Caco-2 (cell line): Measurements from ENCODE around the genes TSEN54, MYO15B, GALK1 and ZACN.

GRCh38 chr17:75455837-75456313 is 560 bp upstream of the TMEM94 start:
- PRO-cap, result bidirectional peak, plus-strand start at chr17:75456224, minus-strand start at chr17:75456223
- RRBS, result no CpG with 5 or more reads among the region's 9 CpGs

DNA sequence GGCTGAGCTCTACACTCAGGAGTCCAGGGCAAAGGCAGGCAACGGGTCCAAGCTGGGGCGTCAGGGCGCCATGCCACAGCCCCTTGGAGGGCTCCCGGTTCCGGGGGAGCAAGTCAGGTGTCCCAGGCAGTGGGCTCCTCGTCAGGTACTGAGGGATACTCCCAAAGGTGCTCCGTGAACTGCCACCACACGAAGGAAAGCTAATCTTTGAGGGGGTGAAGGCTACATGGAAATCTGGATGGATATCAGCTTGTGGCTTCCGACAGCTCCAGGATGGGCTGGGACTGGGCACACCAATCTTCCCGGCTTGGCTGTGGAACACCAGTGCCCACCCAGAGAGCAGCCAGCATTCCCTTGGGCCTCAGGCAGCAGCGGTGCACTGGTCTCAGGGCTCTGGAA is 1.5 kb downstream of the CASKIN2 start:
- PRO-cap, result no peak
- RRBS, result no CpG with 5 or more reads among the region's 11 CpGs

GRCh38 chr17:75516031-75516698 is at the start of gene TSEN54:
Gene TSEN54, plus strand, starts transcription at chr17:75516528.
- PRO-cap, result bidirectional peak, plus-strand start at chr17:75516528, minus-strand start at chr17:75516425
- RRBS, result 4% methylated on average over 45 of the region's 77 CpGs

DNA sequence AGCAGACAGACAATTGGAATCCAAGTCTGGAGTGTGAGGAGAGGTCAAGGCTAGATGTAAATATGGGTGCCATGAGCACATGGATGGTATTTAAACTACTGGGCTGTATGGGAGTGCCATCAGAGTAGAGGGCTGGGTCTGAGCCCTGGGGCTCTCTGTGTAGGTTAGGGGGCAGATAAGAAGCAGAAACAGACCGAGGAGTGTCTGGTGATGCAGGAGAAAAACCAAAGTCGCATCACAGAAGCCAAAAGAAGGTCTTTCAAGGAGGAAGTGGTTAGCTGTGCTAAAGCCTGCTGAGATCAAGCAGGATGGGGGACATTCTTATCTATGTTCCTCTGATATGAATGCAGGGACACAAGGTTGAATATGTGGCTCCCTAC is 1.9 kb downstream of the TSEN54 start:
- PRO-cap, result no peak
- RRBS, result no CpG with 5 or more reads among the region's 2 CpGs

DNA sequence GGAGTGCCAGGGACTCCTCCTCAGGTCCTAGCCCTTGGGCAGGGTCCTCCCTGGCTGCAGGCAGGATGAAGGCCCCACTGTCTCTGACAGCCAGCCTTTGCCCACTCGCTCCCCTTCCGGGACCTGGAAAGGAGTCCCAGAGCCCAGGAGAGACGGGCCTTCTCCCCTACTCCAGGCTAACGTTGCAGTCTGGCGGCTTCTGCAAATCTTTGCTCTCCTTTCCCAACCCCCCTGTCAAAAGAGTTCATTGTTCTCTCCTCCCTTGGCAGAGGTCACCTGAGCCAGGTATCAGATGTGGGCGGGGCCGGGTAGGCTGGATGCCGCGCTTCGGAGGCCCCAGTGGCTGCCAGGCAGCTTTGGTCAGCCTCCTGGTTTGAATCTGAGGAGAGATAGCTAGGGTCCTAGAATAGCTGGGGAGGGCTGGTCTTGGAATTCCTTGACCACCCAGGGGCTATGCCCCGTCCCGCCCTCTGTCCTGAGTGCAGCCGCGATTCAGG is 24.3 kb downstream of the LLGL2 start:
- PRO-cap, result bidirectional peak, plus-strand start at position 318 of the sequence, minus-strand start at position 191 of the sequence
- RRBS, result no CpG with 5 or more reads among the region's 14 CpGs

DNA sequence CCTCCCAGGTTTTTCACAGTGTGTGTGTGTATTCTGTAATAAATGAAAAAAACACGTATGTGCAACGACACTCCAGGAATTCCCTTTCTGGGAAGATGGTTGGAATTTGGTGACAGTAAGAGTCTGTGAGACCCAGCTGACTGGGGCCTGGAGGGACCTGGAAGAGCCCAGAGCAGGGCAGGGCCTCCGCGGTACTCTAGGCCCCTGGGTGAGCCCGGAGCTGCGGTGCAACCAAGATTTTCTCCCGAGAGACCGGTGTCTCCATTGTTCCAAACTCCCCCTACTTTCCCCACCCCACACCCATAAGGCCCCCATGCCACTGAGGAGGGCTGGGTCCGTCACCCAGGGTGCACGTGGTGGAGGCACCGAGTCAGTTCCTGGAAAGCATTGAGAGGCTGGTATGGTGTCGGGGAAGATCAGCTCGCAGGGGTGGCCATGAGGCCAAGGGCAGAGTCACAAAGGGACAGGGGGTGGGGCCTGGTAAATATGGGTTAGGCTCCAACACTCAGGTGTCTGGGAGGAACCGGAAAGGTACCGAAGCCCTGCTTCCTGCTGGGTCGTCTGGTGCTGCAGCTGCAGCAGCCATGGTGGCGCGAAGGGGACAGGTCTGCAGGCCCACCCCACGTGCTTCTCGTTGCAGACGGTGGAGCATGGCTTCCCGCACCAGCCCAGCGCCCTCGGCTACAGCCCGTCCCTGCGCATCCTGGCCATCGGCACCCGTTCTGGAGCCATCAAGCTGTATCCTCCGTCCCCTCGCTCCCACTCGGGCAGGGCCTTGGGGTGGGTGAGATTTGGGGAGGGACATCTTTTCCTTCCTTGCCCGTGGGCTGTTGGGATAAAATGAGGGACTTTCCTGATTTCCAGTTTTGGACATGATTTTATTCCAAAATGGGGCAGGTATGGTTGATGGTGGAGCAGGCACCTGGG is 30.2 kb downstream of the LLGL2 start:
- PRO-cap, result no peak
- RRBS, result no CpG with 5 or more reads among the region's 32 CpGs

DNA sequence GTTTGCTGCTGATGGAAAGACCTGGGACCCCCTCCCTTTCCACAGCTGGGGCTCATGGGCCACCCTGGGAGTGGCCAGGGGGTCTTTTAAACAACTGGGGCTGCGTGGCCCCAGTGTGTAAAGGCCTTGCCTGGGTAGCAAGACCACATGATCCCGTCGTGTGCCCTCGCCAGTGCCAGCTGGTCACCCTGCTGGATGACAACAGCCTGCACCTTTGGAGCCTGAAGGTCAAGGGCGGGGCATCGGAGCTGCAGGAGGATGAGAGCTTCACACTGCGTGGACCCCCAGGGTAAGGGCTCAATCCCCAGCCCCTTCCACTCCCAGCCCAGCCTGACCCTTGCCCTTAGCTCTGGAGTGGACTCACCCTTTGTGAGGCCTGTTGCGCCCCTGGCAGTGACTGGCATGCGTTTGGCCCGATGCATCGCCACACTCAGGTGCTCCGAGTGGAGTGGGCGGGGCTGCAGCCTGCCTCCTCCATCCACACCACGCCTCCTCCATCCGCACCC is 29.2 kb upstream of the MYO15B start:
- PRO-cap, result no peak
- RRBS, result no CpG with 5 or more reads among the region's 15 CpGs

DNA sequence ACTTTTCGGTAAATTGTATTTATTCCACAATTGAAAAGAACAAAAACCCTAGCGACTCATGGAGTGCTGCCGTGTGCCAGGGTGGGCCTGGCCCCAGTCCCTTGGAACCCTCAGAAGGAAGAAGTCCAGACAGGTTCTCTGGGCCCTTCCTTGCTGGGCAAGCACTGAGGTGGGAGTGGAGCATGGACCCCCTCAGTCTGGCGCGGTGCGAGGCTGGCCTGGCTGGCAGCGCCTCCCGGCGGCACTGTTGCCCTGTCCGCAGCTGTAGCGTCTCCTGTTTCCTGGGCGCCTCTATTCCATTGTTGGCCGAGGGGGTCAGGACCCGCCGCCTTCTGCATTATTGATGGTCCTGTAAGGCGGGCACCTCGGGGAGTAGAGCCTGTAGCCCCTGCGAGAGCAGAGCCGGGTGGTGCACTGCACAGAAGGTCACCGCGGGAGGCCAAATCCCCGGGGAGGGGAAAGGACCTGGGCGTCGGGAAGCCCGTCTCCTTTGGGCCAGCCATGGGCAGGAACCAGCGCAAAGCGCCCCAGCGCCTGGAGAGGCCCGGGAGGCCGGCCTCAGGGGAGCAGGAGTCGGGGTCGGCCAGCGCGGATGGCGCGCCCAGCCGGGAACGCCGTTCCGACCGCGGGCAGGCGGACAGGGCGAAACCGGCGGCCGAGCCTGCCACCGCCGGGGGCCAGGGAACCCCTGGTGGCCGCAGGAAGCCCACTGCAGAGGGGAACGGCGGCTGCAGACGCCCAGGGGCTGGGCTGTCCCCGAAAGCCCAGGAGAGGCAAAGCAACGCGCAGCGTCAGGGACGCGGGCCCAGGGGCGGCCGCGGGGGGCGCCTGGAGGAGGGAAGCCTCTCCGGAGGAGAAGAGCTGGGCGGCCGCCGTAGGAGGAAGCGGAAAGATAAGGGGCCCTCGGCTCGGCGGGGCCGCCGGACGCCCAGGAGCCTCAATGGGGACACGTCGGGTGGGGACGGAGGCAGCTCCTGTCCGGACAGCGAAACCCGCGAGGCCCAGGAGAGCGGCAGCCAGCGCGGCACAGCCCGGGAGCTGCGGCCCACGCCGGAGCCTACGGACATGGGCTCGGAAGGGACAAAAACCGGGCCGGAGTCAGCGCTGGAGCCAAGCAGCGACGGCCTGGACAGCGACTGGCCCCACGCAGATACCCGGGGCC is at the start of gene MYO15B:
Gene MYO15B, plus strand, starts transcription at position 244 of the 1,162 bp plus-strand sequence.
- PRO-cap, result no peak
- RRBS, result 97% methylated on average over 54 of the region's 98 CpGs

- PRO-cap, result no peak
- RRBS, result no CpG with 5 or more reads among the region's 5 CpGs
Observed at GRCh38 chr17:75611038-75611473, 22.2 kb upstream of the SMIM5 start.

DNA sequence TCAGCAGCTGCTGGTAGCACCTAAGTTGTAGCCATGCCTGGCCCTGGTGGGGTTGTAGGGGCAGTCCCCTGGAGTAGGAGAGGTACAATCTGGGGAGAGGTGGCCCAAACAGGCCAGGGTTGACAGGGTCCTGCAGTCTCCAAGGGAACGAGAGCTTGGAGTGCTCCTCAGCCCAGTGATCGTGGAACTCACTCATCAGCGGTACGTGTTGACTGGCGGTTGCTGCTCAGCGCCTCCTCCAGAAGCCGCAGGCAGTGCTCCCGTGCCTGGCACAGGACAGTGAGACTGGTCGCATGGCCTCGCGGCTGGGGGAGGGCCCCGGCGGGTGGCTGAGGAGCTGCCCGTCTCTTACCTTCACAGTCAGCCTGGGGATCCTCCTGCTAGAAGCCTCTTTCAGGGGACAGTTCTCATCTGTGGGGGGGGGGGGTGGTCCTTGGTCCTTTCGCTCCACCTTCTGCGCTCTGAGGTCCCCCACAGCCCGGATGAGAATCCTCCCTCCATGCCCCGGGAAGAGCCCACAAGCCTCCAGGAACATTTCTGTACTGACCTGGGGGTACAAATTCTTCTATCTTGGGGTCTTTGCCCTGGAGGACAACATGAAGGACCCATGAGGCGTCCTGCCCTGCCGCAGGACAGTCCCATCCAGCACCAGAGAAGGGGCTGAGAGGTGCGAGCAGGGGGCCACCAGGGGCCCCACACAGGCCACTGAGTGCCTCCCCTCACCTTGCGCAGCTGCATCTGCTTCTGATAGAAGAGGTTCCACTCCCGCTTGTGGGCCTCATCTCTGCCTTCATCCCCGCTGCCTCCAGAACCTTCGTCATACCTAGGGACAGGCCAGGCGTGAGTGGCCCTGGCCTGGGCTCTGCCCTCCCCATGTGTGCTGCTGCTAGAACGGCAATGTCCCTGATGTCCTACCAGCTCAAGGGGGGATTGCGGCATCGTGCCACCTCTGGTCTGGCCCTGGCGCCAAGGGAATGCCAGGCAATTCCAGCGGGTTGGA is 2.5 kb upstream of the SMIM5 start:
- PRO-cap, result no peak
- RRBS, result no CpG with 5 or more reads among the region's 31 CpGs

GRCh38 chr17:75645096-75645963 is 721 bp upstream of the SMIM6 start:
- PRO-cap, result bidirectional peak, plus-strand start at chr17:75645705, minus-strand start at chr17:75645582
- RRBS, result no CpG with 5 or more reads among the region's 14 CpGs

- PRO-cap, result bidirectional peak, plus-strand start at chr17:75764730, minus-strand start at chr17:75764684; bidirectional peak, plus-strand start at chr17:75765295, minus-strand start at chr17:75765192
- RRBS, result 4% methylated on average over 50 of the region's 82 CpGs
Observed at GRCh38 chr17:75764574-75765621, at the start of gene GALK1. Gene GALK1, minus strand, starts transcription at chr17:75765192.

DNA sequence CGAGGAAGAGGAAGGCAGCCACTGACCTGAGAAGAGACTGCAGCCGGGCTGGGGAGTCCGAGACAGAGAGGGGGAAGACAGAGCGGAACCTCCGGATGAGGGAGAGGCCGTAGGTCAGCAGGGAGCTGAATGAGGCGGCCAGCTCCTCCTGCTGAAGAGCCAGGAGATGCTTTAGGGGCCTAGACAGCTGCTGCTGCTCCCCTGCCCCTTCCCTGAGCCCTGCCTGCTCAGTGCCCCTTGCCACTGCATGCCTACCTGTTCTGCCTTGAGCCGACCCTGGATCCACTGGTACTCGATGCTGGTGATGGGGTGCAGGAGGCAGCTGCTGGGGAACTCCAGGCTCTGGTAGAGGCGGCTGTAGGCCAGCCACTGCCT is 7.7 kb downstream of the UNC13D start:
- PRO-cap, result no peak
- RRBS, result 43% methylated on average over 4 of the region's 10 CpGs

DNA sequence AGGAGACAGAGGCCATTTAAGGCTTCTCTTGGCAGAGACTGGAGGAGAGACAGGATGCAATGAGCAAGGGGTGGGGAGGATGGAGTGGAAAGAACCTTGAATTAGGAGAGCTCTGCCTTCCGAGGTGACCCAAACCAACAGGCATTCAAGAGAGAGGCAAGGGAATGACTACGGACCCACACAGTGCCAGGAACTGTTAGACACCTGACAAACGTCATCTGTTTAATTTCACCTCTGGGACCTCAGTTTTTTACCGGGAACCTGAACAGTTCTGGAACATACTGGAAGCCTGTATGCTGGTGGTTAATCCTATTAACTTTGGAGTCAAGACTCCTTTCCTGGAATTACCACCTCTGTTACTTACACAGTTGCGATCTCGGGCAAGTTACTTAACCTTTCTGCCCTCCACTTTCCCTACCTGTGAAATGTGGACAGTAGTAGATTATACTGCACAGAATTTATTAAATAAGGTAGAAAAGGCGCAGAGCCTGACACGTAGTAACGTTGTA is 693 bp downstream of the WBP2 start:
- PRO-cap, result no peak
- RRBS, result no CpG with 5 or more reads among the region's 9 CpGs

GRCh38 chr17:75855623-75856793 is 873 bp upstream of the WBP2 start:
- PRO-cap, result bidirectional peak, plus-strand start at chr17:75855676, minus-strand start at chr17:75855335; bidirectional peak, plus-strand start at chr17:75856101, minus-strand start at chr17:75855931; unidirectional peak, minus-strand start at chr17:75856507
- RRBS, result 4% methylated on average over 32 of the region's 66 CpGs

DNA sequence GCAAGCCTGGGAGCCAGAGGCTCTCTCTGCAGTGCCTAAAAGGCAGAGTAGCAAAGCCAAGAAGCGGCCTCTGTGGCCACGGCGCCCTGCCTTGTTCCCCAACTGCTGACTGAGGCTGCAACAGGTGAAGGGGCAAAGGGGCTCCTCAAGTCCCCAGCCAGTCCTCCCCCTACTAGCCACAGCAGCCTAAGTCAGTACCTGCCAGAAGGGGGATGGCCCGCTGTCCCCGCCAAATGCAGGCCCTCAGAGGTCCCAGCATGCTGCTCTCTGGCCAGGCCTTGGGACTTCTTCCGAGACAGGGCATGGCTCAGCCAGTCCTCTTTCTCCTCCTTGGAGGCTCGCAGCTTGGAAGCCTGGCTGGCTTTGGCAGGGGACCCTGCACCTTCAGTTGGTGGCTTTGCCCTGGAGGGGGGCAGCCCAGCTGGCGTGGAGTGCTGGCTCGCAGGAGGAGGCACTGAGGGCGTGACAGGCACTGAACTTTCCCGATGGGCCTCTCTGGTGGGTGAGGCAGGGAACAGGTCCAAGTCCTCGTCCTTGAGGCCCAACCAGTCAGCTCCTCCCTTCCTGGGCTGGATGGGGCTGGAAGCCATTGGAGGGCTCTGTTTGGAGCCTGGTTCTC is 17.7 kb downstream of the FBF1 start:
- PRO-cap, result no peak
- RRBS, result no CpG with 5 or more reads among the region's 12 CpGs

DNA sequence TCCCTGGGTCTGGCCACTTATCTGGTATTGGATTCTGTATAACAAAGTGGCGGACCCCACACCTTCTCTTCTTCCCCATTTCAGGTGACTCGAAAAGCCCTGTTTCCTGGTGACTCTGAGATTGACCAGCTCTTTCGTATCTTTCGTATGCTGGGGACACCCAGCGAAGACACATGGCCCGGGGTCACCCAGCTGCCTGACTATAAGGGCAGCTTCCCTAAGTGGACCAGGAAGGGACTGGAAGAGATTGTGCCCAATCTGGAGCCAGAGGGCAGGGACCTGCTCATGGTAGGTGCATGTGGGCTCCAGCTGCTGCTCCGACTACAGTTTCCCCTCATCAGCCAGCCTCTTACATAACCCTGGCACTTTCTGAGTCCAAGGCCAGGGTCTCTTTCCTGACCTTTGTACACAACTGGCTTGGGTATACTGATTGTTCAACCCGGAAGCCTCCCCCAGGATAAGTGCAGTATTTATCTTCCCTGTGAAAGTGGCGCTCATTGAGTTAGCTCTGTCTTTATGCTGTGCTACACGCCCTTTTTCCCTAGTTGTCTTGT is 2.5 kb downstream of the CDK3 start:
- PRO-cap, result unidirectional peak, minus-strand start at position 325 of the sequence
- RRBS, result no CpG with 5 or more reads among the region's 10 CpGs

DNA sequence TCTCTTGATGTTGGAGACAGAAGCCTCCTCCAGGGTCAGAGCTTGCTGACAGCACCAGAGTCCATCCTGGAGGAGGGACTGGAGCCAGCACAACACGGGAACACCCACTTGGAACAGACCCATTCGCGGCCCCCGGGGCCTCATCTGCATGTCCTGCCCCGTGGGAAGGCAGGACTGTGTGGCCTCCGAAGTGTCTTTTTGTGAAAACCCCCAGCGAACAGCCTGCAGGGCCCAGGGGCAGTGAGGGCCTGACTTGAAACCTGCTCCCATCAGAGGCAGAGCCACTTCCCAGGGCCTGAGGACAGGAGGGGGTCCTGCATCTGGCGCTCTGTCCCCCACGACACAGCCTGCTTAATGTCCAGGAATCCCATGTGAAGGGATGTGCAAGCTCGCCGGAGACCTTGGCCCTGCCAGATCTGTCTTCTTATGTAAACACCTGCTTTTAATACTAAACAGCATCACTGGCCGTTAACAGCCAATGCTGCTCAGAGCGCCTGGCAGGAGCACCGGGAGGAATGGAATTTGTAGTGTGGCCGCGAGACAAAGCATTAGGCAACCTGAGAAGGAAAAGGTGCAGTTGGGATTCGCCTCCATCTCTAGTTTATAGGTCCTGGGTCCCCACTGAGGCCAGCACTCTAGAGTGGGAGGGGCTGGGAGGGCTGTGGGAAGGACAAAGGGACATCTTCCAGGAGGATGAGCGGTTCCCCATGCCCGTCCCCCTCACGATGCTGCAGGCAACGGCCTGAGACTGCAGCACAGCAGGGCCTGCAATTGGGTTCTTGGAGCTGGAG is 9.5 kb upstream of the EVPL start:
- PRO-cap, result no peak
- RRBS, result 96% methylated on average over 3 of the region's 21 CpGs

DNA sequence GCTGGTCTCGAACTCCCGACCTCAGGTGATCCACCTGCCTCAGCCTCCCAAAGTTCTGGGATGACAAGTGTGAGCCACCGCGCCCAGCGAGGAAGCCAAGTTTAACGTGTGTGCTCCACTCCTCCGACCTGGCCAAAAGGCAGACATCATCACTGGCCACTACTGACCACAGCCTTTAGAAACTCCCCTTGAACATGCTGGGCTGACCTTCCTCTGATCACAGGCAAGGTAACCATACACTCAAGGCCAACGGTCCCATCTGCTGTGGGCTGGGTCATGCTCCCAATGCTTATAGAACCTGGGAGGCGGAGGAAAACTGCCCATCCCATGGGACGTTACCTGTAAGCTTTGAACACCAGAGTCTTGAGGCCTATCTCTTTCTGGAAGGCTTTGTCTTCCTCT is 17.8 kb upstream of the EVPL start:
- PRO-cap, result no peak
- RRBS, result no CpG with 5 or more reads among the region's 10 CpGs

DNA sequence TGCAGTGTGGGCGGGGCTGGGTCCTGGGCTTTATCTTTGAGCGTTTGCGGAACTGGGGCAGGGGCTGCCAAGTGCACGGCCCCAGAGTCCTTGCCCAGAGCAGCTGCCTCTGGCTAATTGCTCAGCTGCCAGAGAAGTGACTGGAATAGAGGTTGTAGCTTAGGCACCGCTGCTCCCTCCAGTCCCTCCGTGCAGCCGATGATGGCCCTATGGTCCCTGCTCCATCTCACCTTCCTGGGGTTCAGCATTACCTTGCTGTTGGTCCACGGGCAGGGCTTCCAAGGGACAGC is at the start of gene ZACN:
Gene ZACN, plus strand, starts transcription at position 116 of the 290 bp plus-strand sequence.
- PRO-cap, result no peak
- RRBS, result no CpG with 5 or more reads among the region's 8 CpGs